SEM (cell line): ENCODE results near the gene SECISBP2.

DNA sequence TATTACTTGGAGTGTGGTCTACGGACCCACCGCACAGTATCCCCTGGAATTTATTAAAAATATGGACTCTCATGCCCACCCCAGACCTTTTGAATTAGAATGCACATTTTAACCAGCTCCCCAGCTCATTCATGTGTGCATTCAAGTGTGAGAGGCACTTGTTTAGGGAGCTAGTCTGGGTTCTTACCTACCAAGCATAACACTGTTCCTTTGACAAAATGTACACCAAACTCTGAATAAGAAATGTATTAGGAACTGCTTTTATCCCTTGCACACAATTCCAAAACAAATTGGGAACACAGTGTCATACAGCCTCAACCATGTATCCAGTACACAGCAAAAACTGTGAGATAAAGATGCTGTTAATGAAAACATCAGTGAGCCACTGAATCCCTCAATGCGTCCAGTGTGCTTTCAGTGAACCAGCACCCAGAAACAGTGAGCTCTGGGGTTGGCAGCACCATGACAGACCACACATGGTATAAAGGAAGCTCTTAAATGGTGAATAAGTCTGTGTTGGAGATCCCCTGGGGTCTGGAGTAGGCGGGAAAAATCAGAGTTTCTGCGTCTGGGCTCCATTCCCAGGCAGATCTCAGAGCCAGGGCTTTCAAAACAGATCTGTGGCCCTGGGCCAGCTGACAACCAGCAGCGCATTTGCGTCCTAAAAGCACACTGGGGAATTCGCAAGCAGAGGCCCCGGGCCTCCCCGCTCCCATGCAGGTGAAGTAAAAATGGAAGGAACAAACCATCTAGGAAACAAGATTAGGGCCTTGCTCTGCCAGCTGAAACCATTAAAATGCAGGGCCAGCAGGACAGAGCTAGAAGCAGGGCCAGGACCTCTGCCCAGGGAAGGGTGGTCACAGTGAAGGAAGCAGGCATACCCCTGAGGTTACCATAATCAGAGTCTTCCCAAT is 233.6 kb downstream of the FRMD3 start:
- PRO-cap: no peak

- PRO-cap: bidirectional peak, plus-strand start at chr9:83473650, minus-strand start at chr9:83473499
These were observed 64.8 kb downstream of the FRMD3 start for GRCh38 chr9:83473110-83474044.

DNA sequence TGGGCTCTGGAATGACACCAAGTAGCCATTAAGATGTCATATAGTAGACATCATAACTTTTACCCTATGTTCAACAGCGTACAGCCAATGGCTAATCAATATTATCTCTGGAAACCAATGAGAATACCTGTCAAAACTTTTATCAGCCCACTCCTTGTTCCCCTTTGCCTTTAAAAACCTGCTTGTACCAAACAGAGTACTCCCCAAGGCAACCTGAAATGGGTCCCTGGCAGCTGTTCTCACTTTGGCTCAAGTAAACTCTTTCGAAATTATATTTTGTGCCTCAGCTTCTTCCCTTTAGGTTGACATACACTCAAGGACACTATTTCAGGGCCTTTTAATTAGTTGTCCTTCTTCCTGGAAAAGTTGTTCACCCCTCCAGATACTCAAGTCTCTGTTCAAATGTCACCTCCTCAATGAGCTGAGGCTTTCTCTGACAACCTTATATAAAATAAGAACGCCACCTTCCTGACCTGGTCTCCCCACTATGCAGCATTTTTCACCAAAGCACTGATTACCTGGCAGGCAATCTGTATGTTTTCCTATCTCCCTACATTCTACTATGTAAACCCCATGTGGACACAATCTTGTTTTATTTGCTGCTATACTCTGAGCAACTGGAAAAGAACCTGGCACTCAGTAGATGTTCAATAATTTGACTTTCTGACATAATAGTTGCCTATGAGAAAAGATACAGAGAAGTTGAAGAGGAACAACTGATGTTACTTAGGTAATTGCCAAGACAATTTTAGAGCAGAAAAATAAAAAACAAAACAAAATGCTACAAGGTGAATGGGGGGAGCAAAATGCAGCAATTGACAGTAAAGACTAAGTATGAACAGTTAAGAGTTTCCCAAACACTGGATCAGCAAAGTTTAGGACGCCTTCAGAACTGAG is 35.3 kb downstream of the IDNK start:
- PRO-cap: no peak

DNA sequence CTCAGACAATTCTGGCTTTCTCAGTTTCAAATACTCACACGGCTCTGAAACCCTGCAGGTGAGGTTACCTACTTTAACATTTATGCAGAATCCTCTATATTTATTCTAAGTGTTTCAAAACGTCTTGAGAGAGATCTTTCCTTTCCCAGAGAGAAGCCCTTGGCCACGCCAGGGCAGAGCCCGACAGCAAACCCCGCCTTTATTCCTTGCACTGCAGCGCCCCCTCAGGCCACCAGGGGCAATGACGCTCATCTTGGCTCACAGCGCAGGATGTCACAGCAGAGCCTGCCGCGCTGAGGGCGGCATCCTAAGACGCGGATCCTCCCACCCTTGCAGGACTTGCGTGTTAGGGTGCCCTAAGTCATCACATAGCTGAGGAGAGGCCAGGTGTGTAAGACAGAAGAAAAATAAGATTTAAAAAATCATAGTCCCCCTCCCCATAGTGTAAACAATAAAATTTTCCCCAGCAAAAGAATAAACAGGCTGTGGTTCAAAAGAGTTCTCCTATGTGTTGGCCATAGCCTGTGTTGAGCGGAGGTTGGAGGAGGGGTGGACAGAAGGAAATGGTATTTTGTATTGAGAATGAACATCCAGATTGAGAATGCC is 284.6 kb downstream of the NTRK2 start:
- PRO-cap: no peak

DNA sequence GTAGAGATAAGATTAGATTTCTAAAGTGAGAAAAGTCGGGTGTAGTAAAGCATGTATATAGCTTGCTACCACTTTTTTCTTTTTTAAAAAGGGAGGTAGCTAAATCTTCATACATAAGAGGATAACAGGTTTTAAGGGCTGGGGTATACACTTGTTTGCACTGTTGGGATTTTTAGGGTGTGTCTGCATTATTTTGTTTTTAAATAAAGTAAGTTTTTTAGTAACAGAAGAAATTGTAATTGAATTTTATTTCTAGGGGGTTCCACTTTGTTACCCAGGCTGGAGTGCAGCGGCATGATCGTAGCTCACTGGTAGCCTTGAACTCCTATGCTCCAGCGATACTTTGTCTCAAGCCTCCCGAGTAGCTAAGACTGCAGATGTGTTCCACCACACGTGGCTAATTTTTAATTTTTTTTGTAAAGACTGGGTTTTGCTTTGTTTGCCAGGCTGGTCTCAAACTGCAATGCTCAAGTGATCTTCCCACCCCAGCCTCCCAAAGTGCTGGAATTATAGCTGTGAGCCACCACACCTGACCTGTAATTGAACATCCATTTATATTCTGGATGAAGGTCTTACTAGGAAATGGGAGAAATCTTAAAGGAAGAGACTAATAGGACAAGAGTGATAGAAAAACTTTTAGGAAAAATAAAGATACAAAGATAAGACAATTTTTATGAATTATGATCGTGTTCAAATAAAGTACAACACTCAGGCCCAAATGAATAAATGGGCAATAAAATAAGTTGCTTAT is 24.9 kb downstream of the NAA35 start:
- PRO-cap: no peak

DNA sequence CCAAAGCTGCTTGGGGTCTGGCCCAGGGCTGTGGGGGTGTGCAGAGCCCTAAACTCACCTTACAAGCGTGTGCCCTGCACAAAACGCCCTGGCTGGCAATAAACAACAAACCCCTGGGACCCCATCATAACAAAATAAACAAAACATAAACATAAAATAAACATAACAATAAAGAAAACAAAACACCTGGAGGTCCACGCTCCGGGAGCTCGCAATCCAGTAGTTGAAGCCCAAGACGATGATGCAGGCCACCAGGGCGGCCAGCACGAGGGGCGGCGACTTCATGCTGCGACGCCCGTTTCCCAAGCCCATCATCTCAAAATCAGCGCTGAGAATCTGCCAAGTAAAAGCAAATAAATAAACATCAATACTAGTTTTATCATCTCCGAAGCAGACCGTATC is 20.4 kb downstream of the GOLM1 start:
- PRO-cap: no peak

DNA sequence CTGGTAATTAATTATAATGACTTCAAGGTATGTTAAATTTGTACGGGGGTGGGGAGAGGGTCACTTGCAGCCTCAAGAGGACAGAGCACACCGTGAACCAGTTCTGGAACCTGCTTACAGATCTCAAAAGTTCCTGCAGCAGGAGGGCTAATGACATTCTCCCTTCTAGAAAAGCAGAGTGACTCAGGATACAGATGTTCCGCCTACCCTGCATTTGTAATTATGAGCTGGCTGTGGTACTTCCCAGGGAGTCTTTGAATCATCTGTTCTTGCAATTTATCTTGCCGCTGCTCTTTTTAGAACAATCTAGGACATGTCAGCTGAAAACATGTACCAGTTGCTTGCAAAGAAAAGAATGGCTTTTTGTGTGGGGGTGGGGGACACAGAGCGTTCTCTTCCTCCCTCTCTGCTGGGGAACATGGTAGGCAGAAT is 51.6 kb upstream of the TUT7 start:
- PRO-cap: no peak

DNA sequence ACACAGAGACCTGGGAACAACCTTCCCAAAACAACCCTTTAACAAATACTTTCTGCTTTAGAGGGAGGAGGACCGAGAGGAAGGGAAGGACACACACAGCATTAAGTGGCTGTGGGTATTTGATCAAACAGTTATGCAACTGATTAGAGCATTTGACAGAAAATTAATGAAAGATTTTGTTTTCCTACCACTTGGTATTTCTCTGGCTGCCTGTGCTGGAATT is 153.2 kb upstream of the TUT7 start:
- PRO-cap: no peak

GRCh38 chr9:86808054-86808332 is 139.3 kb downstream of the GAS1 start:
- PRO-cap: no peak

DNA sequence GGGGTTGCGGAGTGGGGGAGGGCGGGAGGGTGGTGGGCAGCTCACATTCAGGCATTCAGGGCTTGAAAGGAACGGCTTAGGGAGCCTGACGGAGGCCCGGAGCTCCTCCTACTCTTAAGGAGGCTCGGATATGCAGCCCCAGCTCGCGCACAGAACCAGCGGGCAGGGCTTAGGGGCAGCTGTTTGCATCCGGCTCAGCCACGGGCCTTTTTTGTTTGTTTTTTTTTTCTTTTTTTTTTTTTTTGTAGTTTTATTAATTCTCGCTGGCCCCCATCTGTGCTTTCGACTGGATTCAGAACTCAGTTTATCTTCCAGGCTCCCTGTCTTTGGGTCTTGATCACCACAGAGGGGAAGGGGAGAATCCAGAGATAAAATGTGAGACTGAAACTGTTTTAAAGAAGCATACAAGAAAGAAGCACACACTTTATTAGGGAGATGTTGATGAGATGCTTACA is 520 bp upstream of the GAS1 start:
- PRO-cap: bidirectional peak, plus-strand start at position 152 of the sequence, minus-strand start outside the sequence

DNA sequence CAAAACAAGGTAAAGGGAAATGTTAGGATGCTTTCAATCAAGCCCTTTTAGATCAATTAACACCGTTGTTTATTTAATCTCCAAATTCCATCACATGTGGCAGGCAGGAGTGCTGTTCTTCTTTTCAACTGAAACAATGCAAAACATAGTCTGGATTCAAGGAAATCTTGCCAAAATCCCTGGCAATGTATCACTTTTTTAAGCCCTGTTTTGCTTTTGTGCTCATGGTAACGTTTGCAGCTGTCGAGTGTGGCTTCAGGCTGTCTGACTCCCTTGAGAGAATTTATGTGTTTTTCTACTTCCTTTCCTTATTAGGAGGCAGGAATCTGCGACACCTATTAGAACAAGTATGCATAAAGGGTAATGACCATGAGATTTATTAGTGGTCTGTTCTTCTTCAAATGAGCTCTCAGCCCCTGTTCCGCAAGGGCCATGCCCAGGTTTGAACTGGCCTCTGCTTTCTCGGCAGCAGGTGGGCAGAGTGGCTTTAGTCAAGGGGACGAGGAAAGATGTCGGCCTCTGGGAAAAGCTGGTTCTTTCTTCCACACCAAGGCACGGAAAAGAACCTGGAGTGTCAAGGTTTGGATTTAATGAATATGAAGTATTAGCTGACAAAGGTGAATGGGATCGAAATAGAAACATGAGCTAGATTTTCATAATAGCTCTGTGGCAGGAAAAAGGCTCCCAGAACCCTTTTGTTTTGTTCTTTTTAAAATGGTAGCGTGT is 86.9 kb upstream of the GAS1 start:
- PRO-cap: no peak

DNA sequence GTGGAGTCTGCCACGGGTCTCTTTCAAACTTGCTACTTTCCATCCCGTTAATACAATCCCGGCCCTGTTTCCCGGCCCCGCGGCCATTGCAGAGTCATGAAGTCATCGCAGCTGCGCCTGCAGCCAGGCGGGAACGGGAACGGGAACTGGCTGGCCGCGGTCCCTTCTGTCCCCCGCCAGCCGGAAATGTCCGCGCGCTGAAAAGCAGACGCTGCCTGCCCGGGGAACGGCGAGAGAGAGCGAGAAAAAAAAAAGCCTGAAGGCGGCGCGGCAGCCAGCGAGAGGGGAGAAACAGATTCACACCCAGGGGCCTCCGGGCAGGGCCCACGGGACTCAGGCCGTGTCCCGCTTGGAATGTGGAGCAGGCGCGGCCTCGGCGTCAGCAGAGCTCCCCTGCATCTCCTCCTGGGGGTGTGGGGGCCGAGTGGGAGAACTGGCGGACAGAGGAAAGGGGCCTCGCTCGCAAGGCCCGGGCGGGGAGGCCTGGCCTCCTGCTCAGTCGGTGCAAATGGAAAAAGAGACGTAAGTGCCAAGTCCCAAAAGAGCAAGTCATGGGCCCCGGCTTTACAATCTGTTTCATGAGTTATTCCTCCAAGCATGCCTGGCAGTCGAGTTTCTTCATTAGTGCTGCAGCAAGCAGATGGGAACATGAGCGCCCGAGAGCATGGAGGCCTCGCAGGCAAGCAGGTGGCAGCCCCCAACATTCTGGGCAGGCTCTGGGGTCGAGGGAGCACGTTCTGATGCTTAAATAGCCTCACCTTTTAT is 201.3 kb upstream of the GAS1 start:
- PRO-cap: no peak

DNA sequence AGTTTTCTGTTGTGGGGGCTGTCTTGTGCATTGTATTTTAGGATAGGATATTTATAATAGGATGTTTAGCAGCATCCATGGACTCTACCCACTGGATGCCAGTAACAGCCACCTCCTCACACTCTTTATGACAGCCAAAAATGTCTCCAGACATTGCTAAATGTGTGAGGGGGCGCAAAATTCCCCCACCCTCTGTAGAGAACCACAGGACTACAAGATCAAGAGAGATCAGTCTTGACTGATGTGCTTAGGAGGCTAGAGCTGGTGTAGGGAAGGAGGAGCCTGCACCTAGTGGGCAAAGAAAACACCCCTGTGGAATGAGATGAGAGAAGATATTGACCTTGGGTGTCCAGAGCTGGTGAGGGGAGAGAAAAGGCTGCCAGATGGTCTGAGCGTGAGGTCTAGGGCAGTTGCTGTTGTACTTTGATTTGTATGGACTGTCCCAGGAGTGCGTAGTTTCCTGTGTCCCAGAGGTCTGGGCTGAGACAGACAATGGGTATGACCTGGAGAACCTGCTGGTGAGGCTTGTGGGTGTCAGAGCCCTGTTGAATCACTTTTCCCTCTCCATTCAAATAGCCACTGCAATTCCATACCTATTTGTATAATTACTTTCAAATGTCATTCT is 16.3 kb downstream of the DAPK1 start:
- PRO-cap: no peak

- PRO-cap: no peak
These were observed 25.4 kb downstream of the CTSL start for GRCh38 chr9:87751309-87751779.

DNA sequence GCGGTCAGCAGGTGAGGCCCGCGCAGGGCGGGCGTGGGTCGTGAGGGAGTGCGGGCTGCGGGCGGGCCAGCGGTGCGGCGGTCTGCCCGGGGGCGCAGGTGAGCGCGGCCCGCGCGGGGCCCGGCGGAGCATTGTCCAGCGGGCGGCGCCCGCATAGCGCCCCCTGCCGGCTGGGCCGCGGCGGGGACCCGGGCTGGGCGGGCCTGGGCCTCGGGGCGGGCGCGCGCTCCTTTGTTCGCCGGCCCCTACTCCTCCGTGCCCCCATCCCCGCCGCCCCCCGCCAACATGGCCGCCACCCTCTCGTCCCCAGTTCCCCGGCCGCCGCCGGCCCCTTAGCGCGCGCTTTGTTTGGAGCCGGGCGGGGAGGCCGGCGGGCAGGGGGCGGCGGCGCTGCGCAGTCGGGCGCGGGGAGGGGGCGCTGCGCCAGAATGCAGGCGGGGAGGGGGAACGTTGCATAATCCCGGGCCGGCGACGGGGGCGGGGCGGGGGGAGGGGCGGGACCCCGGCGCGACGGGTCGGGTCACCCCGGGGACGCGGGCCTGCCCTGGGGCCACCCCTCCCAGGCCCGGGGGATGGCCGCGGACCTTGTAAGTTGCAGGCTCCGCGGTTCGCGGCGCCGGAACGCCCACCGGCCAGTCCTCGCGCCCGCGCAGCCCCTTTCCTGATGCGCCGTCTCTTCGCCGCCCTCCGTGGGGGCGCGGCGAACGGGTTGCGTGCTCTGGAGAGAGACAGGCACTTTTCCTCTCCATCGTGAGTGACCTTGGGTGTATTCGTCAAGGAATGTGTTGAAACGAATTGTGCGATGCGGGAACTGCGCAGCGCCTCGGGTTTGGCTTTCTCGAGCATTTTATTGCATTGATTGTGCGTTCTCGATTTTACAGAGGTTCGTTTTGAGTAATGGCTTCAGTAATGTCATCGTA is 544 bp downstream of the SPIN1 start:
- PRO-cap: bidirectional peak, plus-strand start at position 264 of the sequence, minus-strand start at position 137 of the sequence; bidirectional peak, plus-strand start at position 754 of the sequence, minus-strand start at position 679 of the sequence

- PRO-cap: no peak
These were observed 69.7 kb downstream of the NXNL2 start for GRCh38 chr9:88604585-88605121.

- PRO-cap: no peak
These were observed 67.5 kb upstream of the S1PR3 start for GRCh38 chr9:88923846-88924045.

- PRO-cap: no peak
These were observed 1.1 kb downstream of the CKS2 start for GRCh38 chr9:89311986-89312679.

DNA sequence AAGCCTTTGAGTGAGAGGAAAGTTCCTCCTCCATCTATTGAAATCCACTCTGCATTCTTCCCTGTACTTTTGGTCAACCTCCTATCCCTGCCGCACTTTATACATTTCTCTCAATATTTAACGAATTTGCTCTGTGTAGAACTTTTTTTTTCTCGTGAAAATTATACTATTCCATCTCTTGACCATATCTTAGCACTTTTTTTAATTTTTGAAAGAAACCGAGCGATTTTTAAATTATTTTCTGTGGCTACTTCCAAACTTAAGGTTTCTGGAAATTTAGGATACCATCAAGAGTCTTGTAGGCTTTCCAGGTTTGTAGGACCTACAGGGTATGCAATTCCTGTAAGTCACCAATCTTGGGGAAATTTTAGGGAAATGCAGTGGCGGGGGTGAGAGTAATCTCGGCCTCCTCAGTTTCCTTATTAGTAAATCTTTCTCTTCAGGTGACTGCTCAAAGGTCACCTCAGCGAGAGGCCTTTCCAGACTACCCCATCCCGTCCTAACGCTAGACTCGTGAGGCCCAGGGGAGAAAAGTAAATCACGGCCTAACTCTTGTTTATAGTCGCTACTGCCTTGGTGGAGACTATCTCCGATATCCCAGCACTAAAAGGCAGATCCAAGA is 498 bp upstream of the SECISBP2 start:
- PRO-cap: no peak

- PRO-cap: bidirectional peak, plus-strand start at chr9:89318522, minus-strand start at chr9:89318414; bidirectional peak, plus-strand start at chr9:89319288, minus-strand start at chr9:89318719
These were observed at the start of gene SECISBP2 for GRCh38 chr9:89318313-89319193. Gene SECISBP2 (plus strand): TSS chr9:89318500.